ENCODE results near the genes DPP7 and ENSG00000284976.

- PRO-cap: bidirectional peak, plus-strand start at chr9:137114792, minus-strand start at chr9:137114686
These were observed at the start of gene DPP7 for GRCh38 chr9:137113735-137114891. DPP7 (minus strand) TSS chr9:137114733.

- PRO-cap: unidirectional peak, minus-strand start at chr9:137127869
These were observed 11.3 kb upstream of the GRIN1 start for GRCh38 chr9:137127108-137128614.

GRCh38 chr9:137128696-137129407 lies 10.1 kb upstream of the GRIN1 start:
- PRO-cap: bidirectional peak, plus-strand start at chr9:137129069, minus-strand start at chr9:137128949

GRCh38 chr9:137150063-137150380 lies 11.1 kb downstream of the GRIN1 start:
- PRO-cap: no peak

DNA sequence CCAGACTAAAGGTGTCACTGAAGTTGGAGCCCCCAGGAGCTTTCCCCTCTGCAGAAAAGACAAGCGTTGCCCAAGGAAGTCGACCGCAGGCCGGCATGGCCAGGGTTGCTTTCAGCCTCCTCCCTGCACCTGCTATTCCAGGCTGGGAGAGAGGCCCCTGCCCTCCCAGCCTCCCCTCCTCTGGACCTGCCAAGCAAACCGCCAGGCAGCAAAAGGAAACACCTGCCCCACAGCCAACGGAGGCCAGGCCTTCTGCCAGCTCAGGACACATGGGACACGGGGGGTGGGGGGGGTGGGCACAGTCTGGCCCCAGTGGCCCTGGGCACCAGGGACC lies 918 bp upstream of the TMEM210 start:
- PRO-cap: no peak

- PRO-cap: no peak
These were observed 1.6 kb upstream of the TMEM210 start for GRCh38 chr9:137173141-137174246.

GRCh38 chr9:137174548-137175193 lies 2.8 kb upstream of the TMEM210 start:
- PRO-cap: no peak

DNA sequence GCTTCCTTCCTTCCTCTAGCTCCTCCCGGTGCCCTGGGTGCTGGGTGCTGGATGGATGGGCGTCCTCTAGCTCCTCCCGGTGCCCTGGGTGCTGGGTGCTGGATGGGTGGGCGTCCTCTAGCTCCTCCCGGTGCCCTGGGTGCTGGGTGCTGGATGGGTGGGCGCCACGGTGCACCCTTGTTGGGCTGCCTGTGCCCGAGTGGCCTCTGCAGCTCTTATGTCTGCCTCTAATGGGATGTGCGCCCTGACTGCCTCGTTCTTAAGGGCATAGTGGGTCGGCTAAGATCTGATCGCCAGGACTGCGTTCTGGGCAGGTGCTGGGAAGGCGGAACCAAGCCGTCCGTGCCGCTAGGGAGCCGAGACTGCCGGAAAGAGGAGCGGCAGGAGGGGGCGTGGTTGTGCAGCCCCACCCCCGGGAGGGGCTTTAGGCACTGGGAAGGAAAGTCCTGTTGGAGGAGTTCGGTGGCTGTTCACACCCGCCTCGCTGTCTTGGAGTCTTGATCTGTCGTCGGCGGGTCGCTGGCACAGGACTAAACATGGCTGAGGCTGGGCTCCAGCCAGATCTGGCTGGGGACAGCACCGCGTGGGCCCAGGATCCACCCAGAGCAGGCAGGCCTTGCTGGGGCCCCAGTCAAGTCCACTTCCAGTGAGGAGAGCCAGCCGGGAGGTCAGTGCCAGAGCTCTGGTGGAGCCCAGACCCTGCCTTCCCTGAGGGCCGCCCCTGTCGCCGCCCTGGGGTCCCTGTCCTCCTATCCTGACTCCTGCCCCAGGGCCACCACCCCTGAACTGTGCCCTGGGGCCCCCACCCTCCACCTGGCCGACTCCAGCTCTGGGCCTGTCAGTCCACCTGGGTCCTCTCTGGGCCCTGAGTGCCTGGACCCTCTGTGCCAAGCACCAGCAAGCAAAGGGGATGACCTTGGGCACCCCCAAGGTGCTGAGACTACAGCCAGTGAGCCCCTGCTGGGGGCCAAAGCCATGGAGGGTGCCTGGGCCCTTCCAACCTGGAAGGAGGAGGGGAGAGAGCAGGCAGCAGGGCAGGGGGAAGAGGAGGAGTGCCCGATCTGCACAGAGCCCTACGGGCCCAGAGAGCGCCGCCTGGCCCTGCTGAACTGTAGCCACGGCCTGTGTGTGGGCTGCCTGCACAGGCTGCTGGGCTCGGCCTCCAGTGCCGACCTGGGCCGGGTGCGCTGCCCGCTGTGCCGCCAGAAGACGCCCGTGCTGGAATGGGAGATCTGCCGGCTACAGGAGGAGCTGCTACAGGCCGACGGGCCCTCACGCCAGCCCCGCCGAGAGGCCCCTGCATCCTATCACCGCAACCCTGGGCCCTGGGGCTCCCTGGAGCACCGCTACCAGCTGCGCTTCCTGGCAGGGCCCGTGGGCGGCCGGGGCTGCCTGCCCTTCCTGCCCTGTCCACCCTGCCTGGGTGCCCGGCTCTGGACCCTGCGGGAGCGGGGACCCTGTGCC lies at the start of gene ENSG00000284976:
Gene ENSG00000284976 (plus strand): TSS at position 473 of the 1,464 bp plus-strand sequence.
- PRO-cap: bidirectional peak, plus-strand start at position 452 of the sequence, minus-strand start at position 364 of the sequence

GRCh38 chr9:137221364-137222165 lies 475 bp downstream of the RNF208 start:
- PRO-cap: unidirectional peak, plus-strand start at chr9:137222040

- PRO-cap: no peak
These were observed 834 bp upstream of the RNF224 start for GRCh38 chr9:137226500-137226835.

DNA sequence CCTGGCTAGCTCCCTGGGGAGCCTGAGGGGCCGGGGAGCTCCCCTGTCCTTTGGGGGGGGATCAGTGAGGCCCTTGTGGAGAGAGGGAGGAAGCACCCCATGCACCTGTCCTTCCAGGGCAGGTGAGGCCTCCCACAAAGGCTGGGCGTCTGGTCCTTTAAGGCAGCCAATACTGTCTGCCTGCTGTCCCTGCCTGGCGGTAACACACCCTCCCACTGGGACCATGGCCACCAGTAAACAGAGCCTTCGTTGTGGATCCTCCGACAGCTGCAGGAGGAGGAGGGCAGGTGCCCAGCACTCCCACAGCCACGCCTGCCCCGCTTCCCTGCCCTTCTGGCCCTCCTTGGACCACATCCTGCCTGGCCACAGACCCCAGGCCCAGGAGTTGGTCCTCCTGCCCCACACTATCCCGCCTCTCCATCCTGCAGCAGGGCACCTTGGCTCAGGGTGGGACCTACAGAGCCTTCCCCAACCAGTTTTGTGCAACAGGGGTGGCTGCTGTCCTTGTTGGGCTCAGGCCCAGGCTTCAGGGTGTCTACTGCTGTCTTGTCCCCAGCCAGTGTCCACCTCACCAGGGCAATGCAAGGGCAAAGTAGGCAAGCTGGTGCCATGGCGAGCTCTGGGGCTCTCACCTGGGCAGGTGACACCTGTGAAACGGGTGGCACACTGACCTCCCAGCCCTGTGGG lies 3.0 kb upstream of the TUBB4B start:
- PRO-cap: unidirectional peak, plus-strand start at position 240 of the sequence

DNA sequence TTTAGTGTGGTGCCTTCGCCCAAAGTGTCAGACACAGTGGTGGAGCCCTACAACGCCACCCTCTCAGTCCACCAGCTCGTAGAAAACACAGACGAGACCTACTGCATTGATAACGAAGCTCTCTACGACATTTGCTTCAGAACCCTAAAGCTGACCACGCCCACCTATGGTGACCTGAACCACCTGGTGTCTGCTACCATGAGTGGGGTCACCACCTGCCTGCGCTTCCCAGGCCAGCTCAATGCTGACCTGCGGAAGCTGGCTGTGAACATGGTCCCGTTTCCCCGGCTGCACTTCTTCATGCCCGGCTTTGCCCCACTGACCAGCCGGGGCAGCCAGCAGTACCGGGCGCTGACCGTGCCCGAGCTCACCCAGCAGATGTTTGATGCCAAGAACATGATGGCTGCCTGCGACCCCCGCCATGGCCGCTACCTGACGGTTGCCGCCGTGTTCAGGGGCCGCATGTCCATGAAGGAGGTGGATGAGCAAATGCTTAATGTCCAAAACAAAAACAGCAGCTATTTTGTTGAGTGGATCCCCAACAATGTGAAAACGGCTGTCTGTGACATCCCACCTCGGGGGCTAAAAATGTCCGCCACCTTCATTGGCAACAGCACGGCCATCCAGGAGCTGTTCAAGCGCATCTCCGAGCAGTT lies 1.8 kb downstream of the TUBB4B start:
- PRO-cap: no peak

DNA sequence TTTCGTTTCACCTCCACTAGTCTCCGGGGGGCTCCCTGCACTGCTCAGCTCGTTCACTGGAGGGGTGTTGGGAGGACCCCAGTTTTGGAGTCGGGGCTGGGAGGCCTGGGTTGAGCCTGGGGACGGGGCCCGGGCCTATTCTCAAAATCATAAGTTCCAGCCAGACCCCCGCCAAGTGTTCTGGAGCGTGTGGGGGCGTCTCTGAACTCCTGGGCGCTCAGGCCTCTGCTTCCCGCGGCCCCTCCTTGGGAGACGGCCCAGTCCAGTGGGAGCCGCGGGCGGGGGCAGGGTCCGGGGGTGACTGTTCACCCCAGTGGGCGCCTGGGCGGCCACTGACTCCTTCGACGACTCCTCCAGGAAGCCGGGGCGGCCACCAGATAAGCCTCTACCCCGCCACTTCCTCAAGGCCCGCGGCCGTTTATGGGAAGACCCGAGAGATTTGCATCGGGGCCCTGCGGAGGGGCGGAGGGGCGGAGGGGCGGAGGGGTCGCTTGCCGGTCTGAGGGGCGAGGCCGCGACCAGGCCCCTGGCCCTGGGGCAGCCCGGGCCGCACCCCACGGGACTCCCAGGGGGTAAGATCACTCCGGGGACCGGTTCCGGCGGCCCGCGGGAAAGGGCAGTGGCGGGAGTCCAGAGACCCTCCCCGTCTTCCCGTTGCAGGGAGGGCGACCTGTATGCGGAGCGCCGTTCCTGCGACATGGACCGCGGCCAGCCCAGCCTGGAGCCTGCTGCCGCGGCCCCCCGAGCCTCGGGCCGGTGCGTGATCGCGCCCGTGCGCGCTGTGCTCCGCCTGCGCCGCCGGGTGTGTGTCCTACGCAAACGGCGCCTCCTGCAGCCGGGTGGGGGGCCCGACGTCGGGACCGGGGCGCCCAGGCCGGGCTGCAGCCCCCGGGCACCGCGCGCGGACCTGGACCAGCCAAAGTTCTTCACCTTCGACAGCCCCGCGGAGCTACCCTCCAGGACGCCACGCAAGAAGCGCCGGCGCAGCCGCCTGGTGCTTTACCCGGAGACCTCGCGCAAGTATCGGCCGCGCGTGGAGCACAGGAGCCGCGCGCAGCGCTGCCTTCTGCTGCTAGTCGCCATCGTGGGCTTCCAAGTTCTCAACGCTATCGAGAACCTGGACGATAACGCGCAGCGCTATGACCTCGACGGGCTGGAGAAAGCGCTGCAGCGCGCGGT lies 856 bp downstream of the TOR4A start:
- PRO-cap: bidirectional peak, plus-strand start at position 347 of the sequence, minus-strand start at position 353 of the sequence; unidirectional peak, minus-strand start at position 804 of the sequence

GRCh38 chr9:137294685-137295068 lies 7.4 kb downstream of the NRARP start:
- PRO-cap: no peak

DNA sequence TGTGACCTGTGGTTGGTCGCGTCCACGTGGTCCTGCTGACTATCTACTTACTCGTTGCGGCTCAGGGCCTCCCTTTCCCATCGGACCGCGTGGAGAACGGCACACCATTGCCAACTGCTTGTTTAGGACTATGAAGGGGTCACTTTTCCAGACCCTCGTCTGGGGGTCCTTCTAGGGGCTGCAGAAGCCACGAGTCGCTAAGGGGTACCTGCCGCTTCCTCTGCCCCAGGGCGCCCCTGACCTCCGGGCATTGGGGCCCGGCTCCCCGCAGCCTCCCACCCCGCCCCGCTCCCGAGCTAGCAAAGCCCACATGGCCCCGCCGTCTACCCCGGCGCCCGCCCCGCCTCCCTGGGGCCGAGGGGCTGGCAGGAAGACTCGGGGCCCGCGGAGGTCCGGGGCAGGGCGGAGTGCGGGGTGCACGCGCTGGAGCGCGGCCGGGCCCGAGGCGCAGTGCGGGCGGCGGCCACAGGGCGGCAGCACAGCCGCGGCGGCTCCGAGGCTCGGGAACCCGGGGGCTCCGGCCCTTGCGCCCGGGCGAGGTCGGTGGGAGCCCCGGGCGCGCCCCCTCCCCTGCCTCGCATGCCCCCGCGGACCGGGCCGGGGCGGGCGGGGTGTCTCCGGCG lies 6.9 kb downstream of the NRARP start:
- PRO-cap: bidirectional peak, plus-strand start at position 496 of the sequence, minus-strand start at position 350 of the sequence

GRCh38 chr9:137301659-137301934 lies 474 bp downstream of the NRARP start:
- PRO-cap: no peak

DNA sequence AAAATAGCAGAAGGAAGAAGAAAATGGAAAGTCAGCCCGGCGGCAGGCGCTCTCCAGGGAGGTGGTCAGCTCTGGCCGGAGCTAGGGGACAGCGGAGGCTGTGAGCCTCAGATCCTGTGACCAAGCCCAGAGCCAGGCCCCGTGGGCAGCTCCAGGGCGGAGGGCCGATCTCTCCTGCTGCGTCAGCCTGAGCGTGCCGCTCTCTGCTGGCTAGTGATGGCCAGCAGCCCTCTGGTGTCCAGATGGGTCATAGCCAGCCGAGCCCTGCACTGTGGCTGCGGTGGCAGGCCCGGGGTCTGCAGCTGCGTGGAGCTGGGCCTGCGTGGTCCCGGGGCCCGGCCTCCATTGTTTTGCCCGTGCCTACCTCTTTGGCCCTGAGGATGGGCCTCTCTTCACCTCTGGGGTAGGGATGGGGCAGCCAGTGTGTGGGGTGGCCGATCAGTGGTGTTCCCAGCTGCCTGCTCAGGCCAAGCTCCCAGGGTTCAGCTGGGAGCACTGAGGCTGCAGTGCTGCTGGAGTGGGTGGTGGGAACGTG lies 17.0 kb upstream of the NRARP start:
- PRO-cap: no peak

DNA sequence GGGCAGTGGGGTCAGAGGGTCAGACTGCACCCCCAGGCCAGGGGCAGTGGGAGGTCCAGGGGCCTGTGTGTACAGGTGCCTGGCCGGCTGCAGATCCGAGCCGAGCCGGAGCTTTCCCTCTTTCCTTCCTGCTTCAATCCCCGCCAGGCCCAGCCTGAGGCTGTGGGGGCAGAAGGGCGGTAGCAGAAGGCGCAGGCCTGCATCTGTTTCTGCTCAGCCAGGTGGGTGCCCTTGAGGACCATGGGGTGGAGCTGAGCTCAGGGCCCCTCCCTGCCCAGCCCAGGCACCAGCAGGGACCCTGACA lies 18.9 kb upstream of the NRARP start:
- PRO-cap: no peak

DNA sequence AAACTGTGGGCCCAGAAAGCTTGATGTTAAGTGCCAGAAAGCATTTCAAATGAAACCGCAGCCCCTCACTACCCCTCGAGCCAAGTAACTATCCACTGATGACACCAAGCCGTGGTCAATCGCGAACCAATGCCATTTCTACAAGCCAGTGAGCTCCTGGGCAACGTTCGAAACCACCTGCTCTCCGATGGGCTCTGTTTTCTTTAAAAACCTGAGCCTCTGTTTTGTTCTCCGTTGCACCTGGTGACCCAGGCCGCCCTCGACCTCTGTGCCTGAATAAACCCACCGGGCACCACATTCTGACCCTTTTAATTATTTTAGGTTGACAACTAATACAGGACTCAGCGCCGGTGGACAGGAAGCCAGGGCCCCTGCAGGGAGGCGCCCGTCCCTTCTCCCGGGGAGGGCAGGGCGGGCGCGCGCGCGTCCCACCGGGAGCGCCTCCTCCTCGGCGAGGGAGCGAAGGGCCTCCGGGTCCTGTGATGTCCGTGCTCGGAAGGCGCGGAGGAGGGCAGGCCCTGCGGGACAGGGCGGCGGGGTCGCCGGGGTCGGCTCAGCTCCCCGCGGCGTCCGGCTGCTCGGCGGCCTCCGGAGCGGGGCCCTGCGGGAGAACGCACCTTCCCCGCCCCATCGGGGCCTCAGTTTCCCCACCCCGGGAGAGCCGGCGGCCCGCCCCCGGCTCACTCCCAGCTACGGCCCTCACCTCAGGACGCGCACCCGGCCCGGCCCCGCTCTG lies 467 bp downstream of the EXD3 start:
- PRO-cap: unidirectional peak, plus-strand start at position 450 of the sequence

- PRO-cap: no peak
These were observed 5.8 kb upstream of the ENTPD8 start for GRCh38 chr9:137446566-137447674.